HGPS cell (cell line): Measurements from ENCODE around the genes UBE2Z, PHB1, NGFR and FAM117A.

GRCh38 chr17:48908348-48909517 is at the start of gene UBE2Z:
Gene UBE2Z (plus strand): TSS chr17:48908407.
- RRBS = 1% methylated on average over 60 of the region's 103 CpGs

- RRBS = no CpG with 5 or more reads among the region's 5 CpGs
These were observed 3.3 kb downstream of the UBE2Z start for GRCh38 chr17:48911376-48912096.

DNA sequence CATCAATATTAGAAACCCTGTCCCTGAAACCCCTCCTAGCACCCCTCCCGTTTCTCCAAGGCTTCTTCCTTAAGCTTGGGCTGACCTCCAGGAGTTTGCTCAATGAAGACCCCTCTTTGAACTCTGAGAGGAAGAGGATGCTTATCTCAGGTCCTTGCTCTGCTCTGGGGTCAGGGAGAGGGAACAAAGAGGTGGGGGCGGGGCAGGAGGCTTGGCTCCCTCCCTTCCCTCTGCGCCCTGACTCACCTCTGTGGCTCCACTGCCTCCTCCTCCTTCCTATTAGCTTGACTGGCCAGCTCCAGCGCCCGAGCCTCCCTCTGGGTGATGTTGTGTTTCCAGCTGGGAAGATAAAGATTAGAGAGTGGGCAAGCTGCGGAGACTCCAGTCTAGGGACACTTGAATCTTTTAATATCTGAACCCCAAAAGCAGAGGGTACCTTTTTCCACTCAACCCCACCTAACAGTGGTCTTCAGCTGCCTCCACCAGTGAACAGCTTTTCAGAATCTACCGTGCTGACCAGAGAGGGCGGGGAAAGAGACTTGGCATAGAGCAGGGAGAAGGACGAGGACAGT is 6.8 kb downstream of the GIP start:
- RRBS = no CpG with 5 or more reads among the region's 9 CpGs

GRCh38 chr17:48994460-48994772 is 2.8 kb upstream of the IGF2BP1 start:
- RRBS = no CpG with 5 or more reads among the region's 1 CpG

DNA sequence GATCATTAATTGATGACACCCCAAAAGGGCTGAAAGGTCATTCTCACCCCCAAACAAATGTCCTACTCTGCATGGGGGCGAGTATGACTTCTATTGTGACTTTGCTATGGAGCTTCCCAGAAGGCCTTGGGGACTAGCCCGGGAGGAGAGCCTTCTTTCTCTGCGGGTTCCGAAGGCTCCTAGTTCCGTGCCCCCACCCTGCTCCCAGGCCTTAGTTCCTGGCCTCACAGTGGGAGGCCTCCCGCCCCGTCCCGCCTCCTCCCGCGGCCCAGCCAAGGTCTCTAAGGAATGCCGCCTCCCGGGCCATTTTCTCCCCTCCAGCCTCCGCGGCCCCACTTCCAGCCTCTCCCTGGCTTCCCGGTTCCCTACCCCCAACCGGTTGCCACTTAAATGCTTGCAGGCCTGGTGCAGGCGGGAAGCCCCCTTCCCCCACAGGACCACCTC is 16.0 kb downstream of the IGF2BP1 start:
- RRBS = 20% methylated on average over 4 of the region's 17 CpGs

- RRBS = no CpG with 5 or more reads among the region's 10 CpGs
These were observed 6.6 kb downstream of the ABI3 start for GRCh38 chr17:49216995-49217714.

- RRBS = no CpG with 5 or more reads among the region's 1 CpG
These were observed 3.3 kb downstream of the PHOSPHO1 start for GRCh38 chr17:49227272-49227630.

- RRBS = no CpG with 5 or more reads among the region's 8 CpGs
These were observed 44.8 kb downstream of the ZNF652 start for GRCh38 chr17:49317083-49317880.

- RRBS = no CpG with 5 or more reads among the region's 8 CpGs
These were observed 26.1 kb upstream of the ZNF652 start for GRCh38 chr17:49388086-49388712.

DNA sequence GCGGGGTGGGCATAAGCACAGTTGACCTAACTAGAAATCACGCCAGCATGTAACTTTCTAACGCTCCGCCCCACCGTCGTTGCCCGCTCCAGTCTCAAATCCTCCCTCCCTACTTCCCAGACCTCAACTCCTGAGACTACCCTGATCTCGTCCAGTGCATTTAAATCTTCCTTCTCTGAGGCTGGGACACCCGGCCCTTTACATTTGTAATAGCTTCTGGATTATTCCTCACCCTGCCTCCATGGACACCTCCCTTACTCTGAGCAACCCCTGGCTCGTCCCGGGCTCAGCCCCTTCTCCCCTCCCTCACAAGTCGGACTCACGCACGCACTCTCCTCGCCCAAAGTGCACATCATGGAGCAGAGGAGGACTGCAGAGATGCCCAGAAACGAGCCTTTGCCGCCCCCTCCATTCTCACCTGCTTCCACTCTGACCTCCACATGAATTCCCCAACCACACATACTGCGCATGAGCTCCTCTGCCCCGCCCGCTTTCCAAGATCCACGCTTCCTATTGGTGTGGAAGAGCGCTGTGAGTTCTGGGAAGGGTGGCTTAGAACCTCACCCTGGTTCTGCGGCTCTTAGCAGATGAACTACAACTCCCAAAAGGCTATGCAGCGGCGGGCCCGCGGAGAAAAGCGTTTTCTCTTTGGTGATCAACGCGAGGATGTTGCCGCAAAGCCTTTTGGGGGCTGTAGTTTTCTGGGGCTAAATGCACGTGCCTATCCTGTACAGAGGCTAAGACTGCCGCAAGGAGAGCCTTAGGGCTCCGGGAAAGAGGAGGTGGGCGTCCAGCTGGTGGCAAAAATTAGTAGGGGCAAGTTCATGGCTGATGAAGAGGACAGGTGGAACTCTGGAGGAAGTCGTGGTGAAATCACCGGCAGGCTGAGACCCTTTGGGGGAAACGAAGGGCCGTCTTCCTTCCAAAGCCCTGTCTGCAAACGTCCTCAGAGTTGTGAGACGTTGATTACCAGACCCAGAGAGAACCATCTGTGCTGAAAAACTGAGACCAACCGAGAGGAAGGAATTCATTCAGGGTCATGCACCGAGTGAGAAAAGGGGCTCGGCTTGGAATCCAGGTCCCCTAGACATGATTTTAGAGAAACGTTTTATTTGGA is at the start of gene PHB1:
Gene PHB1 (minus strand): TSS at position 466 of the 1,117 bp plus-strand sequence.
- RRBS = 3% methylated on average over 7 of the region's 45 CpGs

GRCh38 chr17:49438985-49439490 is 24.4 kb upstream of the PHB1 start:
- RRBS = 36% methylated on average over 1 of the region's 11 CpGs

- RRBS = 3% methylated on average over 15 of the region's 59 CpGs
These were observed at the start of gene NGFR for GRCh38 chr17:49495013-49495544. Gene NGFR (plus strand): TSS chr17:49495293.

- RRBS = 2% methylated on average over 13 of the region's 58 CpGs
These were observed 2.4 kb downstream of the NGFR start for GRCh38 chr17:49497374-49498083.

GRCh38 chr17:49513125-49514101 is 18.3 kb downstream of the NGFR start:
- RRBS = no CpG with 5 or more reads among the region's 15 CpGs

DNA sequence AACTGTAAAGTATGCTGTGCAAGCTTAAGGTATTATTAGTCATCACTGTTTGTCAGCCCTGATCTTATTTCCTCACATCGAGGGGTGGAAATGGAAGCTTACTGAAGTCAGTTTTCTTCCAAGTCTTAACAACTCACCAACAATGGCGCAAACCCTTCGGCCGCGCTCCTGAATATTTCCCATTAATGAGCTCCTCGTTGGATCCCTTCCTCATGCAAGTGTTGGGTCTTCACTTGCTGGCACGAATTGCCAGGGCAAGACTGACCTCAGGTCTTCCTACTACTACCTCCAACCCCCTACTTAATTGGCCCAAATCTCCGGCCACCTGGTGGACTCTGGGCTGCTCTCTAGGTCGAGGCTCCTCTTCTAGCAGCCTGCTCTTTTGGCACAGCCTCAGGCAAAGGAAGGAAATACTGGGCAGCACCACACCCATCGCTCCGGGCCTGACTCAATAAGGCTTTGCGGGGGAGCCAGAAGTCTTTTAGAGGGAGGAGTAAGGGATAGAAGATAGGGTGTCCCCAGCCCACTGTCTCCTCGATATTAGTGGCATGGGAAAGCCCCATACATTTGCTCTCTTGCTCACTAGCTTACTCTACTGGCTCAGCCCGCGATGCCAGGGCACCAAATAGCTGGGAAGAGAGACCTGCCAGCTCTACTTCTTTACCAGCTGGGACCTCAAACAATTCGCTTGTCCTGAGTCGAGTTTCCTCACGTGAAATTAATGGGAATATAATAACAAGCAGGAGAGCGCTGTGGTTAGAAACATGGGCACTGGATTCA is 1.1 kb upstream of the SLC35B1 start:
- RRBS = no CpG with 5 or more reads among the region's 19 CpGs

GRCh38 chr17:49714913-49715572 is 7.3 kb upstream of the SLC35B1 start:
- RRBS = no CpG with 5 or more reads among the region's 4 CpGs

DNA sequence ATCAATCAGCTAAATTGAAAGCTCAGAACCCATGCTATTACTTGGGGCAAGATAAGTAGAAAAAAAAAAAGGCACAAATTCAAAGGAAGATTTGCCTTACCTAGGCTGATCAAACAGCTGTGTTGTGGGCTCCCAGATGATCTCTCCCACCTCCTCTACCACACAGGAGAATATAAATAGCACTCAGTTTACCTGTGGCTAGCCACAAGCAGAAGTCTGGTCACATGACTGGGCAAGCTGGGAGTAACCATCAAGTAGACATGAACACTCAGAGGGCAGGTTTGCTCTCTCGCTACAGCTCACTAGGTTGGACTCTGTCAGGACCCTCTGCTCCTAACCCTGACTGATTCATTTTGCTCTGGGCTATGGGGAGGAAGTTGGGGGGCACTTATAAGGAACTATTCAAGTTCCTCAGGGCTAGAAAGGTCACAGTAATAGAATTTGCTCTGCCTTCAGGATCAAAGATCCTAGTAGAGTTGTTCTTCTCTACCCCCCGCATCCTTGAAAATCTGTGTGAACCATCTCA is 16.8 kb downstream of the FAM117A start:
- RRBS = no CpG with 5 or more reads among the region's 2 CpGs

- RRBS = 2% methylated on average over 18 of the region's 51 CpGs
These were observed at the start of gene FAM117A for GRCh38 chr17:49763642-49764329. Gene FAM117A (minus strand): TSS chr17:49764131.

DNA sequence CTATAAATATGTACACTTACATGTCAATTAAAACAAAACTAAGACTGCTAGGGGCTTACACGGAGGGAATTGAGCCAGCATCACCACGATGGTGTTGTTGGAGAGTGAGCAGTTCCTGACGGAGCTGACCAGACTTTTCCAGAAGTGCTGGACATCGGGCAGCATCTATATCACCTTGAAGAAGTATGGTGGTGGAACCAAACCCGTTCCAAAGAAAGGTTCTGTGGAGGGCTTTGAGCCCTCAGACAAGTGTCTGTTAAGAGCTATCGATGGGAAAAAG is 6.7 kb downstream of the KAT7 start:
- RRBS = no CpG with 5 or more reads among the region's 6 CpGs

DNA sequence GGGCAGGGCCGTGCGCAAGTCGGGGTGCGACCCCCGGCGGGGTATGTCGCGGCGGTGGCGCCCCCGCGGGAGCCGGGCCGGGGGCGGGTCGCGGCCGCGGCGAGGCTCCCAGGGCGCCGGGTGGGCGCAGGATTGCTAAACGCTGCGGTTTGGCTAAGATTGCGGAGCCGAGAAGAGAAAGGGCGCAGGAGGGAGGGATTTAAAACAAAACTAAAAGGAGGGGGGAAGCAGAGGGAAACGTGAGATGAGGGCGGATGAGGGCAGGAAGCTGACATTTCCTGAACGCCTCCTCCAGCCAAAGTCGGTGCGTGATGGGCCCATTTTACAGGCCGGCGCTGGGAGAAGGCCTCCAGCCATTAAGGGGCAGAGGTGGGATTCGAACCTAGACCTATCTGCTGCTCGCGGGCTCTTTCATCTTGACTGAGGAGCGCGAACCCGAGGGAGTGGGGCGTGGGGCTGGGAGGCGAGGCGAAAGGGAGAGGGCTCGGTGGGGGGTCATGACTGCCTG is 3.5 kb upstream of the TAC4 start:
- RRBS = 2% methylated on average over 22 of the region's 45 CpGs